LNCaP clone FGC (cell line): Measurements from ENCODE around the genes PI4K2A and GOLGA7B.

DNA sequence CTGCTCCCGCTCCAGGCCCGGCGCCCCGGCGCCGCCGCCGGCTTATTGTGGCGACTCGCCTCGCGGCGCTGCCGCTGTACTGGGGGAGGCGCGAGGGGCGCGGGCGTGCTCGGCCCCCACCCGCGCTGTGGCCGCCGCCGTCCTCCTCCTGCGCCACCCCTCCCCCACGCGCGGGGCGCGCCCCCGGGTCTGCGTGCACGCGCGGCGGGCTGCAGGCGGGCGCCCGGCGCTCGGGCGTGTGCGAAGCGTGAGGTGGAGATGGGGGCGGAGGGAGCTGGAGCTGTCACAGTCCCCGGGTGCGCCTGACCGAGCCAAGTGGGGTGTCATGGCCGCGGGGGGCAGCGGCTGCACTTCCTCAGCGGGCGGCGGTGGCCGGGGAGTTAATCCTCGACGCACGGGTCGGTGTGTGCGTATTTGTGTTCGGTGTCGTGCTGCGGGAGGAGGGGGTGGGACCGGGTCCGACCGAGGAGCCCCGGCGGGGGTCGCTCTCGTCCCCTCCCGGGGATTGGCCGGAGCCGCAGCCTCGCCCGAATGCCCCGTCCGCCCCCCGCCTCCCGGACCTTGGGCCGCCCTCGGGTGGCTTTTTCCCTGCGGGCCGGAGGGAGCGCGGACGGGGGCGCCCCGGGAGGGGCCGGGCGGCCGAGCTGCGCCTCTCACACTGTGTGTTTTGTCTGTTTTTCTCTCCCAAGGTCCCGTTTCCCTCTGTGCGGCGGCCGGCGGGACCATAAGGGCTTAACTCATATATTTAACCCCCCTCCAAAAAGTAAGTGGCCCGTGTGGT lies 809 bp downstream of the LCOR start:
- RRBS, 2 experiments, result 1% methylated on average over 53 of the region's 99 CpGs

DNA sequence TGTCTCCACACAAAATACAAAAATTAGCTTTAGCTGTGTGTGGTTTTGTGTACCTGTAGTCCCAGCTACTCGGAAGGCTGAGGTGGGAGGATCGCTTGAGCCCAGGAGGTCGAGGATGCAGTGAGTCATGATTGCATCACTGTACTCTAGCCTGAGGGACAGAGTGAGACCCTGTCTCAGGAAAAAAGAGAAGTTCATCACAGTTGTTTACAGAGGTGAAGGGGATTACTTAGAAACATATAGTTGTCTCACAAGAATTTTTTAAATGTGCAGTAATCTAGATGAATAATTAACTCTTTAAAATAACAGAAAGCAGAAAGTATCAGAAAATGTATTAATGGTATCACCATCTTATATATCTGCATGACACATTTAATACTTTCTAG lies 8.9 kb downstream of the LCOR start:
- RRBS, 2 experiments, result no CpG with 5 or more reads among the region's 3 CpGs

DNA sequence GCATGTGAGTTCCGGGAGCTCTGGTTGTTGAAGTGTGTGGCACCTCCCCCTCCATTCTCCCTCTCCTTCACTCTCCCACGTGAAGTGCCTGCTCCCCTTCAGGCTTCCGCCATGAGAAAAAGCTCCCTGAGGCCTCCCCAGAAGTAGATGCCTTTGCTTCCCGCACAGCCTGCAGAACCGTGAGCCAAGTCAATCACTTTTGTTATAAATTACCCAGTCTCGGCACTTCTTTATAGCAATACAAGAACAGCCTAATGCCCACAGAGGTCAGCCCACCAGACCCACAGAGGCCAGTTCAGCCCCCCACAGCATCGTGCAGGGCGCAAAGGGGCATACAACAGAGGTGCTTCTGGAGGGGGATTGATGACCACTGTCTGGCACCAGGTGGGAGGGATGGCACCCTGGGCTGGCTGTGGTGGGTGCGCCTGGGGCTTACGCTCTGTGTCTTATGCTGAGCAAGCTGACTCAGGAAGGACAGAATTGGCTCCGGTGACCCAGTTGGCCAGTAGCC lies 119.2 kb downstream of the SLIT1 start:
- RRBS, 2 experiments, result 0% methylated on average over 1 of the region's 11 CpGs; no CpG with 5 or more reads in 1 of the 2 experiments

GRCh38 chr10:97413681-97414487 lies 12.1 kb upstream of the PGAM1 start:
- RRBS, 2 experiments, result no CpG with 5 or more reads among the region's 7 CpGs

DNA sequence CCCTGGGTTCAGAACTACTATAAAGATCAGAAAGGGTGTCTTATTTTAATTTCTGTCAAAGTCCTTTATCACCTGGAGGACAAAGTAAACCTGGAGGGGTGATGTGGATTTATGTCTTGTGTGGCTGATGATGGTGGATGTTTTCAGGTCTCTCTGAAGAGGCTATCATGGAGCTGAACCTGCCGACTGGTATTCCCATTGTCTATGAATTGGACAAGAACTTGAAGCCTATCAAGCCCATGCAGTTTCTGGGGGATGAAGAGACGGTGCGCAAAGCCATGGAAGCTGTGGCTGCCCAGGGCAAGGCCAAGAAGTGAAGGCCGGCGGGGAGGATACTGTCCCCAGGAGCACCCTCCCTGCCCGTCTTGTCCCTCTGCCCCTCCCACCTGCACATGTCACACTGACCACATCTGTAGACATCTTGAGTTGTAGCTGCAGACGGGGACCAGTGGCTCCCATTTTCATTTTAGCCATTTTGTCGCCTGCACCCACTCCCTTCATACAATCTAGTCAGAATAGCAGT lies 6.3 kb downstream of the PGAM1 start:
- RRBS, 2 experiments, result no CpG with 5 or more reads among the region's 8 CpGs

- RRBS, 2 experiments, result no CpG with 5 or more reads among the region's 3 CpGs
These were observed 4.6 kb downstream of the ZDHHC16 start for GRCh38 chr10:97450600-97451034.

DNA sequence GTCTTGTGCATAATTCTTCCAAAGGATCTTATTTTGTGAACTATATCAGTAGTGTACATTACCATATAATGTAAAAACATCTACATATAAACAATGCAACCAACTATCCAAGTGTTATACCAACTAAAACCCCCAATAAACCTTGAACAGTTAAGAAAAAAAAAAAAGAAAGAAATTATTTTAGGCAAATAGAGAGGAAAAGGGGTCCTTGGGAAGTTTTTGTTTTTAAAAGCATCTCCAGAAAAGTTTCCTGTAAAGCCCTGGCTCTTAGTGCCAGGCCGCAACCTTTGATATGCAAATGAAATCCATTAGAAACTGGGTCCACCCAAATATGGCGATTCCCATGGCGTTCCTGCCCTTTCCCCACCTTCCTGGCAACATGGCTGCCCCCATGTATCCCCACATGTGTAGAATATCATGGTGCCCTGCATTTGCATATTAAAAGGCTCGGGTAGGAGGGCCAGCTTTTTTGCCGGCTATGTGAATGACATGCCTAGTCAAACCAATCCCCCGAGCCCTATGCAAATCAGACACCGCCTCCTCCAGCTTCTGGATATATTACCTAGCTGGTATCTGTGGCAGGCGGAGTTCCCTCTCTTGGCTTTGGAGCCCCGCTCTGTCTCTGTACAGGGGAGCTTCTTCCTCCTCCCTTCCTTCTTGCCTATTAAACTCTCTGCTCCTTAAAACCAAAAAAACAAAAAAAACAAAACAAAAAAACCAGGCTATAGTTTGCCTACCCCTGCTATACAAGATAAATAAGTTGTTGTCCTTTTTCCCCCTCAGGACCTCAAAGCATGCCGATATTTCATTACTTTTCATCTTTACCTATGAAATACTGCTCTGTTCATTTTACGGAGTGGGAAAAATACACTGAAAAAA lies 18.3 kb downstream of the MMS19 start:
- RRBS, 2 experiments, result no CpG with 5 or more reads among the region's 11 CpGs

DNA sequence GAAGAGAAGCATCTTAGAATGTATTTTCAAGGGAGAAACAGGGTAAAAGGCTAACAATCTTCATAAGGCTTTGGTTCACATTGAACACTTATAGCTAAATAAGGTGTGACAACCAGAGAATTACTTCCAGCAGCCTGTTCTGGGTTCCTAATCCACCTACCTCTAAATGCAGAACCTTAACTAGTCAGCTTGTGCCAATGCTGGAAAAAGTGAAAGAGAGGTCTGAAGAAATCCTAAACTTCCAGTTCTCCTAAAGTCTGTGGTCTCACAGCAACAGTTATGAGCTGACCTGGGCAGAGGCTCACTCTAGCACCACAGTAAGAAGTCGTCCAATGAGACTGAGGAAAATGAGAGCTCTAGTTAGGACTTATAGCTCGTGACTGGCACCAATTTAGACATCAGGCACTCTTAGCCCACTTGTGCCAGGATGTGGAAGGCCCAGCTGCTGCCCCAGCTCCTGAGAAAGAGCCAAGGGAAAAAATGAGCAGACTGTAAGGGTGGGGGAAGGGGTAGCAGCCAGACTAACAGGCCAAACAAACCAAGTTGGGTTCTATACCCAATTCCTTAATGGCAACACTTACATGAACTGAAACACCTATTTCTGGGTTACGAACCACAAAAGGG lies 7.7 kb downstream of the MMS19 start:
- RRBS, 2 experiments, result no CpG with 5 or more reads among the region's 3 CpGs

DNA sequence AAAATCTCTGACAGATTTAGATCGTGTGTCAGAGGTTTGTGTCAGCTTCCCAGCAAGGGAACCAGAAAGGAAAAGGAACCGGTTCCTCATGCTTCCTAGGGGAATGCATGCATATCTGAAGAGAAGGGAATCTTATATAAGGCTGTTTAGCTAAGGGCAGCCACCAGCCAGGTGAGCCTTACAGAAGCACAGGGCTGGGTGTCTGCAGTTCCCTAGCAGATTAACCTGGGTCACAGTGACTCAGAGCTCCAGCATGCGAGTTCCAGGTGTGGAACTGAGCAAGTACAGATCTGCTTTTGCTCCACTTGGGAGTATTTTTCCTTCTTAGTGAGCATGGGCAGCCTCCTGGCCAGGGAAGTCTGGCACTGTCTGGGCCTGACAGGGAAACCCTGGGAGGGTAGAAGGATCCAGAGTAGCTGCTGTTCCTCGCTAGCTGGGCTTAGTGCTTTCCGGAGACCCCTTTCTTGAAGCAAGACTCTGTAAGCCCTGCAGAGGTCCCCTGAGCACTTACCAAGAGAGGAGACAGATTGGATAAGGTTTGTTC lies 906 bp upstream of the ANKRD2 start:
- RRBS, 2 experiments, result no CpG with 5 or more reads among the region's 5 CpGs

DNA sequence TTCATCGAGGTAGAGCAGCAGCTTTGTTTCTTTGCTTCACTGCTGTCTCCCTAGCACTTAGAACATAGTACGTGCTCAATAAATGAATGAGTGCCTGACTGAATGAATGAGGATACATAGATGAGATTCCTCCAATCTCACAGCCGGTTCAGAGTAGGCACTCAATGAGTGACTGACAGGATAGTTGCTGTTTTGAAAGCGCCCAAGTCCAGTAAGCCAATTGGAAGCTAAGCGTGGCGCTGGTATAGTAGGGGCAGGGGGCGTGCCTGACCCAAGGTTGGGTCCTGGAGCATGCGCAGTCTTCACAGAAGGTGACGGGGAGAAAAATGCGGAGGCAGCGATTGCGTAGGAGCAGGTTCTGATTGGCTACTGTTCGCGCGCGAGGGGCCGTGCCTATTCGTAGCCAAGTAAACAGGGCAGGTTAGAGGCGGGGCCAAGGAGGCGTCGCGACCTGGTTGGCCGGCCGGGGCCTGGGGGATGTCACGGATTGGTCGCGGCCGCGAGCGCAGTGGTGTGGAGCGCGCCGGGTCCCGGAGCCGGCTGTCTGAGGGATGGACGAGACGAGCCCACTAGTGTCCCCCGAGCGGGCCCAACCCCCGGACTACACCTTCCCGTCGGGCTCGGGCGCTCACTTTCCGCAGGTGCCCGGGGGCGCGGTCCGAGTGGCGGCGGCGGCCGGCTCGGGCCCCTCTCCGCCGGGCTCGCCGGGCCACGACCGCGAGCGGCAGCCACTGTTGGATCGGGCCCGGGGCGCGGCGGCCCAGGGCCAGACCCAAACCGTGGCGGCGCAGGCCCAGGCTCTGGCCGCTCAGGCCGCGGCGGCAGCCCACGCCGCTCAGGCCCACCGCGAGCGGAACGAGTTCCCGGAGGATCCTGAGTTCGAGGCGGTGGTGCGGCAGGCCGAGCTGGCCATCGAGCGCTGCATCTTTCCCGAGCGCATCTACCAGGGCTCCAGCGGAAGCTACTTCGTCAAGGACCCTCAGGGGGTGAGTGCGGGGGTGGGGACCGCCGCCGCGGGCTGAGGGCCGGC lies at the start of gene PI4K2A:
TSS of gene PI4K2A (plus strand) at position 480 of the 1,030 bp plus-strand sequence.
- RRBS, 2 experiments, result under 1 to 1% methylated on average over 39 of the region's 97 CpGs

- RRBS, 2 experiments, result no CpG with 5 or more reads among the region's 14 CpGs
These were observed 6.1 kb downstream of the ZFYVE27 start for GRCh38 chr10:97742632-97743869.

- RRBS, 2 experiments, result 2% methylated on average over 55 of the region's 99 CpGs
These were observed at the start of gene GOLGA7B for GRCh38 chr10:97849431-97850498. TSS of gene GOLGA7B (plus strand) at chr10:97849843.

- RRBS, 2 experiments, result no CpG with 5 or more reads among the region's 12 CpGs
These were observed 39.3 kb downstream of the GOLGA7B start for GRCh38 chr10:97888842-97889504.

- RRBS, 2 experiments, result 44 to 46% methylated on average over 4 of the region's 14 CpGs
These were observed 46.1 kb downstream of the GOLGA7B start for GRCh38 chr10:97895772-97896130.

DNA sequence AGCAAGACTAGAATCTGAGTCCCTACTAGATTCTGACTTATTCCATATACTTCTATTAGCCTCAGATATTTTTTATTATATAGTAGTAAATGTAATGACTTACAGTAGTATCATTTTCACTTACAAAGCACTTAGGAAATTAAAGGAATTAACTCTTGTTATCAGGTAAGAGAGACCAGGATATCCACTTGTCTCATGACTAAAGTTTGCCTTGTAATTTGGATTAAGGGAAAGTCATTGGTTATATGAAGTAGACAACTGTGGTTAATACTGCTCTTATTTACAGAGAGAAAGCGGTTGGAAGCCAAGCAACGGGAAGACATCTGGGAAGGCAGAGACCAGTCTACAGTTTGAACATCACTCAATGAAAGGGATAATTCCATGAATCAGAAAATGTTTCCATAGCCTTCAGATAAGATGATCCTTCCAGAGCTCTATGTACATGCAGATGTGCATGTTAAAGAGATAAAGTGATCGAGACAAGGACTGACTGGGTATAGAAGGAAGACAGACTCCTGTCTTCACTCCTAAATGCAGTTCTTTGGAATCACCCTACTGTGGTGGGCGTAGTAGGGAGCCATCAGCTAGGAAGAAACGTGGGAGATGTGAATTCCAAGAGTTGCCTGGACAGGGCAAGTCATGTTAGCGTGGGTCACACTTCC lies 24.1 kb downstream of the LOXL4 start:
- RRBS, 2 experiments, result no CpG with 5 or more reads among the region's 6 CpGs

- RRBS, 2 experiments, result no CpG with 5 or more reads among the region's 4 CpGs
These were observed 6.9 kb upstream of the LOXL4 start for GRCh38 chr10:98274846-98275249.

- RRBS, 2 experiments, result no CpG with 5 or more reads among the region's 9 CpGs
These were observed 24.0 kb downstream of the PYROXD2 start for GRCh38 chr10:98391015-98391426.

DNA sequence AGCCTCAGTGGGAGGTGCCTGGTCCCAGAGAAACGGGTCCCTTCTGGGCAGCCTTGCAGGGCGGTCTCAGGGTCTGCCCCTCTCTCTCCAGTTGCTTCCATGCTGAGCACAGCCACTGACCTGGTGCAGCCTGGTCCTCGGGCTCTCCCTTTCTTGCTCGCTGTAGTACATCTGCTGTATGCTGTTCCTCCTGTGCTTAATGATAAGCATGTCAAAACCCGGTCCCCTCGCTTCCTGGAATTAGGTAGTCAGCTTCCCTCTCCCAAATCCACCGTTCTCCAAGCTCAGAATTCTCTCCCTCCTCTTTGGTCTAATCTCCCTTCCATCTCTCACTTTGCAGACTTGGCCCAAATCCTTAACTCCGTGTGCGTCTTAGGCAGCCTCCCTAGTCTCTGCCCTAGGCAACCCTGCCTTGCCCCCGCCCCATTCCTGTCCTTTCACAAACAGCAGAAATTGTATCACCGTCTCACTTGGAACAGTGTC lies 11.1 kb upstream of the HPS1 start:
- RRBS, 2 experiments, result no CpG with 5 or more reads among the region's 11 CpGs

GRCh38 chr10:99523259-99523962 lies 9.3 kb upstream of the NKX2-3 start:
- RRBS, 2 experiments, result no CpG with 5 or more reads among the region's 27 CpGs

DNA sequence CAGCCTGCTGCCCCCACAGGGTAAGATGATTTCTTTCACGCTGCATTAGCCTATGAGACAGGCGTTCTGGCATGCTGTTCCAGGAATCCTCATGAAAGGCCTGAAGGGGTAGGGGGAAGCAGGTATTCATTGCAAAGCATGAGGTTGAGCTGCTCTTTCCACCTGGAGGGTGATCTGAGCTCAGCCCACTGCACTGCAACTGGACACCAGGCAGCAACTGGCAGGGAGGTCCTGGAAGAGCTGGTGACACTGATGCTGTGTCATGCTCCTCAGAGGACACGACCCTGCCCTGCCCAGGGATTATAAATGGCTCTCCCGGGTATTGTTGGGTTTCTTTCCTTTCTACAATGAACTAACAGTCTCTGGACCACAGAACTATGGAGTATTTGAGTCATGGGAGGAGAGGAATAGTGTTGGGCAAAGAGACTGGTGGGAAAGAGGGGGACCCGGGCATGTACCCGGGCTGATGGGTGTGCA lies 24.4 kb downstream of the SLC25A28 start:
- RRBS, 2 experiments, result no CpG with 5 or more reads among the region's 6 CpGs